Pericardium fibroblast (primary cell): ENCODE results near the gene GEN1.

- RAMPAGE, long total RNA, result no peak
Observed at GRCh38 chr2:16069504-16070717, 129.6 kb downstream of the MYCN start.

GRCh38 chr2:16507886-16508429 lies 157.7 kb downstream of the CYRIA start:
- RAMPAGE, long total RNA, result no peak

DNA sequence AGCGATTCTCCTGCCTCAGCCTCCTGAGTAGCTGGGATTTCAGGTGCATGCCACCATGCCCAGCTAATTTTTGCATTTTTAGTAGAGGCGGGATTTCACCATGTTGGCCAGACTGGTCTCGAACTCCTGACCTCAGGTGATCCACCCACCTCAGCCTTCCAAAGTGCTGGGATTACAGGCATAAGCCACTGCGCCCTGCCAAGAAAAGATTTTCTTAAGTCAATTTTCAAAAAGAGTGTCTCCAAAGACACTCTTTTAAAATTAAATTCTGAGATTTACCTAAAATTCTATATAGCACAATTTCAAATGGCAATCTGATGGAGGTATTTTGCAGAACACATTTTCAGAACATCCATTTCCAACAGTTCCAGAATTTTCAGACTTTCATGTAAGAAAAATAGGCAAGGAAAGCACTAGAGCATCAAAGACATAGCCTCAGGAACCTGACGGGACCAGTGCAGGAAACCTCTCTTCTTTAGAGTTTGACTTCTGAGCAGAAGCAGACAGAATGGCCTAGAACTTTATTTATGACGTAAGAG lies 117.9 kb downstream of the CYRIA start:
- RAMPAGE, long total RNA, result no peak

- RAMPAGE, long total RNA, result no peak
Observed at GRCh38 chr2:16584727-16585372, 80.8 kb downstream of the CYRIA start.

DNA sequence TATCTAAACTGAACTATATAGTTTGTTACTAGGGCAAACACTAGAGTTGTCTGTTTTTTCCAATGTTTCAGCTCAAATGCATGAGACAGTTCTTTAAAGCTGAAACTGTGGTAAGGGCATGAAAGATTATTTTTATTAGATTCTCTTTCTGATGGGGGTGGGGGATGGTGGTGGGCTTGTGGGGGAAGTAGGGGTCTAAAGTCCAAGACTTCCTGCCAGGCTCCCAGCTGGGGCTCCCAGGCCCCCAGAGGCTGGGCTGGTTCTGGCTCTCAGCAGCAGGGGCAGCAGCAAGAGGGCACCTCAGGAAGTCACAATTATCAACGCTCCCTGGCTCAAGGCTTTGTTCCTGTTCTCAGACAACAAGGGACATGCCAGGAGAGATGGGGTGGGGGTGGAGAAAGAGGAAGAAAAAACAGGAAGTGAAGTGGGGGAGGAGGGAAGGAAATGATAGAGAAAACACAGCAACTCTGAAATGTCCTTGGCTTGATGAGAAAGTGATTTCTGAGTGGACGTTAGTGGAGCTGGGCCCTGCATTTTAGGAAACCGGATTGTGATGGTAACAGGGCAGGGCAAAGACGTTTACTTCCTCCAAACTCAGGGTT lies 40.5 kb downstream of the CYRIA start:
- RAMPAGE, long total RNA, result no peak

DNA sequence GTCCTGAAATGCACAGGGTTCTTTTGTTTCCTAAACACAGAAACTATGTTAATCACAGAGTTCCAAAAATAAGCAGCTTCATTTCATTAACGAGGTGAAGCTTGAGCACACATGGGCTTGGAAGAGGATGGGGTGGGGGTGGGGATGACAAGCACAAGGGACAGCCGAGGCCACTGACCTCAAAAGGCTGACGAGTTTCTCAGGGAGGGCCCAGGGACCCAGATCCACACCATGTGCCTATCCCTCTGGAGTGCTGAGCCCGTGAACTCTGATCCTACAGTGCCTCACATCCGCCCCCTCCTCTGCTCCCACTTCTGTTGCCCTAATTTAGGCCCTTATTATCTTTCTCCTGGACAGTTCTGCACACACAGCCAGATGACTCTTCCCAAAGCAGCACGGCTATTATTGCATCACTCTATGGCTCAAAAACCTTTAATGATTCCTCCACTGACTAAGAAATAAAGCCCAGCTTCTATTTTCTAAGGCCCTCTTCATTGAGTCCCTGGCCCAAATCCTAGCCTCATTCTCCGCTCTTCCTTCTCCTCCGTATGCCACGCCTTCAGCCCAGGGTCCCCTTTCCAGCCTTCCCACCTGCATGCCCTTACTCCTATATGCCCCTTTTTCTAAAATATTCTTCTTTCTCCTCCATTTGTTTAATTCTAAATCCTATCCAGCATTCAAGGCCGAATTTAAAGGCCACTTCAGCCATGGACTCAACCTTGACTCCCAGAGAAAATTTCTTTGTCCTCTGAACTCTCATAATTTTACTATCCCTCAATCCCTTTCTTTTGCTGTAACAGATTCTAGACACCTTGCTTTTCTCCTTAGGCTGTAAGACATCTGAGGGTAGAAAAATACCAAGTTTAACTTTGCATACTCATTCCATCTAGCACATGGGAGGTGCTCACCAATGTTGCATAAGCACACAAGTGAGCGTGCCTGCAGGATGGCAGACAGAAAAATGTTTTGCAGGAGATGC lies 24.6 kb downstream of the CYRIA start:
- RAMPAGE, long total RNA, result no peak

GRCh38 chr2:16651918-16652459 lies 13.6 kb downstream of the CYRIA start:
- RAMPAGE, long total RNA, result no peak

GRCh38 chr2:16827953-16828431 lies 162.4 kb upstream of the CYRIA start:
- RAMPAGE, long total RNA, result no peak

GRCh38 chr2:17648794-17649264 lies 104.8 kb downstream of the SMC6 start:
- RAMPAGE, long total RNA, result no peak

DNA sequence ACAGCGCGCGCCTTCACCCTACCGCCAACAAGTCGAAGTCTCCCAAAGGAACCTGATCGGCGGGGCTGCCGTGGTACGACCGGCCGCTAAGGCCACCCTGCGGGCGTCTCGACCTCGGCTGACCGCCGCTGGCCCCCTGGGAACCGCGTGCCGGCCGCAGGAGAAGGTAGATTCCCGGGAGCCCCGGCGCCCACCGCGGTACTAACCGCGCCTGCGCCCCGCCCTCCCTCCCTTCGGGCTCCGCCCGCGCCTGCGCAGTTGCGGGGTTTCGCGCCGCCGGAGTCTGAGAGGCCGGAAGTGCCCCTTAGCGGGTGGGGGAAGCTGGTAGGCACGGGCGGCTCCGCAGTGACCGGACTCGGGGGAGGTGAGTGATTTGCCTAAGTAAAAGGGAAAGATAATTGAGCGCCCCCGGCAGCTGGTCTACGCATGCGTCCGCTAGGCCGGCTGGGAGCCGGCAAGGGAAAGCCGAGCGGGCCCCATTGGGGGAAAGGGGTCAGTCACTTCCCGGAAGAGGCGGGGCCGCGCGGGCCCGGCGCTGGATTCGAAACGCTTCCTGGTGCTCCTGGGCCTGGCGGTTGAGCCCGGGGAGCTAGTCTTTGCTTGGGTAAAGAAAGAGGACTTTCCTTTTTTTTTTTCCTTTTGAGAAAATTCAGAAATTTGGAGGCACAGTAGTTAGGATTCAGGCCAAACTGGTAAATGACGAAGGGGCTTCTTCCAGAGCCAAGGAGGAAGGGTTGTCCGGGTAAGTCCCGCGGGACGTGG lies at the start of gene GEN1:
Gene GEN1, plus strand, starts transcription at position 535 of the 762 bp plus-strand sequence.
- RAMPAGE, long total RNA, result start-site peak on the minus strand centred at position 179 of the sequence, 99 bp wide, 508 and 824 reads in 2 replicates; start-site peak on the plus strand centred at position 283 of the sequence, 57 bp wide, 28 and 11 reads in 2 replicates

- RAMPAGE, long total RNA, result no peak
Observed at GRCh38 chr2:18480023-18480576, 80.4 kb downstream of the RDH14 start.

DNA sequence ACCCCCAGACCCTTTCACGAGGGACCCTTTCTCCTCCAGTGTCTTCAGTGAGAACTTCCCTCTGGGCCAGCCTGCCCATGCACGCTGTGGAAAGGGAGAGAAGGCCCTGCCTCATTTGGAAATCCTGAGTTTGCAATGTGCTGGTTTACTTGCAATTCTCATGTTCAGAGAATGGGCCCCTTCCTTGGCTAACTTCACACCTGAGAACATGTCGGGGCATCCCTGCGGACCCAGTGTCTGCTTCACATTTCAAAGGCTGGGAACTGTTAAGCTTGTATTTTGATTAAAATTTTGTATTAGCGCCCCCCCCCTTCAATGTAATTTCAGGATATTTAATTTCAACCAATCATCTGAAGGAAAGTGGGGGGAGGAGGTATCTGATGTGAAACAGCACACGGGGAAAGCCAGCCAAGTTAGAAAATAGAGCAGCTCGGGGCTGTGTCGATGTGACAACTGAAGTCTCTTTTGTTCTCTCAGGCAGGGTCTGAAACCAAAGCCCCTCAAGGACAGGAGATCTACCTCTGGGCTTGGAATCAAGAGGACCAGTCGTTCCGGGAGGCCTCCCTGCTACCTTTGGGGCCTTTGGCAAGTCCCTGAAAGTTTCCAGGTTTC lies 39.5 kb downstream of the RDH14 start:
- RAMPAGE, long total RNA, result no peak

- RAMPAGE, long total RNA, result no peak
Observed at GRCh38 chr2:18559677-18560551, 539 bp downstream of the RDH14 start.

DNA sequence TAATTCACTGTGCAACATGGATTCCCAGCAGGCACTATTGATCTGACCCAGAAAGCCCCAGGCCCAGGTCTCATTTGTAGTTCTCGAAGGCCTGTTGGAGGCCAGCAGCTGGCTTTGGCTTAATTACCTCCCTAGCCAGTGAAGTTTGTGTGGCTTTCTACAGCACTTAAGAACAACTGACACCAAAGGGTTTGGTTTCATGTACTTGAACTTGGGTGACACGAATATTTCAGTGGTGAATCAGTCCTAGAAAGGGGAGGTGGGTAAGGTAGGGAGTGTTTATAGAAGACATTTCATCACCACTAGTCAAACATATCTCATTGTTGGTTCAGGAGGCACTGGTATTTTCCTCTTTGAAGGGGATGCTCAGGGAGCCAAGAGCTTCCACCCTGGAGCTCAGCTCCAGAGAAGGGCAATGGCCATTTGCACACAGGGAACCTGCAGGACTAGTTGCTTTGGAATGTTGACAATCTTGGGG lies 217.7 kb downstream of the OSR1 start:
- RAMPAGE, long total RNA, result no peak

GRCh38 chr2:19281497-19281897 lies 76.9 kb downstream of the OSR1 start:
- RAMPAGE, long total RNA, result no peak

- RAMPAGE, long total RNA, result no peak
Observed at GRCh38 chr2:19350236-19350825, 8.1 kb downstream of the OSR1 start.

DNA sequence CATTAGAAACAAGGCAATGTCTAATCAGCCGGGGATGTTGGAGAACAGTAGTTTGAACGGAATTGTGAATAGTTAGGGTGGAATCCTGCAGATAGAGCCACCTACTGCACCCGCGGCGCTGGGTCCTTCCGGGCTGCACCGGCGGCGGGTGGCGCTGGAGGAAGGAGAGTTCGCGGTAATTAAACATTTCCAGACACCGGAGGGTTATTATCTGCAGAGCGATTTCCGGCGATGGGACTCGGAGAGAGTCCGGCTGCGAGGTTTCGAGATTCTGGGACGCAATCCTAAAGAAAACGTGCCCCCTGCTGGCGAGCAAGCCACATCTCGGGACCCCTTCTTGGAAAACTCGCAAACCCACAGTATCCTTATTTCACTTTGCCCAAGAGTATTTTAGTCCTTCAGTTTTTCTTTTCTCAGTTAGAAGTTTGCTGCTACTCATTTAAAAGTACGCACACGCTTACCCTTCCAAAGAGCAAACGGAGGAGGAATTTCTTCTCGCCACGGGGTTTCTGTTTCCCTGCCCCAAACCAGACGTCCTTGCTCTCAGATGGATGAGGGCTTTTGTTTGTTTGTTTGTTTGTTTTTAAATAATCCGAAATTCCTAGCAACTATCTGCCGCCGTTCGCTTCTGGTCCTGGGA lies 4.6 kb upstream of the OSR1 start:
- RAMPAGE, long total RNA, result no peak

GRCh38 chr2:19447770-19448097 lies 89.3 kb upstream of the OSR1 start:
- RAMPAGE, long total RNA, result no peak

- RAMPAGE, long total RNA, result no peak
Observed at GRCh38 chr2:19786061-19787188, 115.4 kb downstream of the TTC32 start.

DNA sequence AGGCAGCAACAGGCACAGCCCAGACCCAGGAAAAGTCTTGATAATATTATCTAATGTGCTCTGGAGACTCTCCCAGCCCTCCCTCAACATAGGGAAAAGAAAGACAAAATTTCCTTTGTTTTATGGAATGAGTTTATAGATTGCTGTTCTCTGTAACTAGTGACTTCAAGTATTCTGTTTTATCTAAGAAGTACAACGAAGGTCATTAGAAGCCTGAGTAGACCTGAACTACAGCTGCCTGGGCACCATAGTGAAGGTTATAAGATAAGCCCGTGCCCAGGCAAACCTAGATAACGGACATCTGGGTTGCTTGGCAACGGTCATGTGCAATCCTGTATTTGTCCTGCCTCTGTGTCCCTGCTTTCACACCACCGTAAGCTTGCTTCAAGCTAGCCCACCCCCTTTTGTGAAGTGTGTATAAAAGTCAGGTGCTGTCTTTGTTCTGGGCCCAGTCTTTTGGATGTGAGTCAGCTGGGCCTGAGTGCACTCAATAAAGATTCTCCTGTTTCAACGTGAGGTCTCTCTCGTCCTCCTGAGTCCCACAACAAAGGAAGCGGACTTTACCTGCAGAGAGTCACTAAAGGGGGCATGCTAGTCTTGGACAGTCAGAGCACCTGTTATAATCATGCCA lies 22.6 kb upstream of the LAPTM4A start:
- RAMPAGE, long total RNA, result no peak